ENCODE data around the genes EPOR, ZNF433 and ZNF709.

GRCh38 chr19:10800502-10800871, 35.5 kb downstream of the TMED1 start:
- RRBS, 2 experiments: 87% methylated on average over 1 of the region's 9 CpGs; no CpG with 5 or more reads in 1 of the 2 experiments

DNA sequence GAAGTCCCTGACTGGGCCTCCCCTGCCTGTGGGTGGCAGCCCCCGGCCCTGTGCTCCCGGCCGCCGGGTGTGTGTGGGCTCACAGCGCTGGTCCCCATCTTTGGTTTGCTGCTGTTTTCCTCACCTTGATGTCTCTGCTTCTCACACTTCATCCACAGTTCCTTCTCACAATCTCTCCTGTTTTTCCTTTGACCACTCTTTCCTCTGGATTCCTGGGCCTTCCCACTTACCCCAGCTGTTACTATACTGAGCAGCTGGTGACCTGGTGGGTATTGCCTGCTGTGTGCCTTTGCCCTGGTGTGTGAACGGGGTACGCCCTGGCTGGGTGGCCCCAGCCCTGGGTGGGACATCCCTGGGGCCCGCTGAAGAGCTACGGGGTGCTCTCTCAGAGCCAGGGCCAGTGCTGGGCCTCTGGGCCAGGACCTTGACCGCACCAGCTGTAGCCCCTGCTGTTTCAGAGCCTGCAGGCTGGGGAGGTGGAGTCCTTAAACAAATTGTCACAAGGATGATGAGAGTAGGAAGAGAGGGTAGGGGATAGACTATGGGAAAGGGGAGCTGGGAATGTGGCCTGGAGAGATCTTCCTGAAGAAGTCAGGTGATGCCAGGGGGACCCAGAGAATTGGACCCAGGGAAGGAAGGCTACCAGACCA, 32.5 kb downstream of the TMED1 start:
- RRBS, 2 experiments: no CpG with 5 or more reads among the region's 10 CpGs

DNA sequence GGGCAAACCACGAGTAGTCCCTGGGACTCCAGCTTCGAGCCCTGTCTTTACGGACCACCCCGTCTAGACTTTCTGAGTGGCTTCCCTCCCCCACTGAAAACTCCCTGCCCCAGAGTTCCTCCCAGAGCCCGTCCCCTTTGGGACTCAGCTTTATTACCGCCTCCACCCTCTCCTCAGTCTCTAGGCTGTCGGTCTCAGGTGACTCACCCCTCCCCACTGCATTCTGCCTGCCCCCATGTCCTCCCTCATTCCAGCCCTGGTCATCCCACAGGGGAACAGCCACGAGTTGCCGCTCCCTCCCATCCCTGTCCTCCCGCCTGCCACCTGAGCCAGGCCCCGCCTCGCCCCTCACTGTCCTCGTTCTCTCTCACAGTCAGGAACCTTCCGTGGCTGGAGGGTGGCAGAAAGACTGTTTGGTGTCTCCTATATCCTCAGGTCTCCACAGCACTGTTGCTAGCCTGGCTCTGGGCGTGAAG, 57.3 kb downstream of the SMARCA4 start:
- RRBS, 2 experiments: no CpG with 5 or more reads among the region's 15 CpGs

DNA sequence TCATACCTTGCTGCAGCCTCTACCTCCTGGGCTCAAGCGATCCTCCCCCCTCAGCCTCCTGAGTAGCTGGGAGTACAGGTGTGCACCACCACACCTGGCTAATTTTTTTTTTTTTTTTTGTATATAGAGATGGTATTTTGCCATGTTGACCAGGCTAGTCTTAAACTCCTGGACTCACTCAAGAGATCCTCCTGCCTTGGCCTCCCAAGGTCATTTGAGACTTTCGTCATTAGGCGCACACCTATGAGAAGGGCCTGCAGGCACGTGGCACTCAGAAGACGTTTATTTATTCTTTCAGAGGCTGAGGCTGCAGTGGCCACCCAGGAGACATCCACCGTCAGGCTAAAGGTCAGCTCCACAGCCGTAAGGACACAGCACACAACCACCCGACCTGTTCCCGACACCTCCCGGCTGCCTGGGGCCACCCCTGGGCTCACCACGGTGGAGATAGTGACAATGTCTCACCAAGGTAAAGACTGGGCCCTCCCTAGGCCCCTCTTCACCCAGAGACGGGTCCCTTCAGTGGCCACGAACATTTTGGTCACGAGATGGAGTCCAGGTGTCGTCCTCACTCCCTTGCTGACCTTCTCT, 32.6 kb downstream of the SPC24 start:
- RRBS, 2 experiments: no CpG with 5 or more reads among the region's 15 CpGs

GRCh38 chr19:11130944-11132113, 24.3 kb downstream of the SPC24 start:
- RRBS, 2 experiments: no CpG with 5 or more reads among the region's 30 CpGs

- RRBS, 2 experiments: no CpG with 5 or more reads among the region's 13 CpGs
Observed at GRCh38 chr19:11159633-11160411, 4.2 kb upstream of the SPC24 start.

GRCh38 chr19:11168408-11169058, 13.0 kb upstream of the SPC24 start:
- RRBS, 2 experiments: no CpG with 5 or more reads among the region's 12 CpGs

DNA sequence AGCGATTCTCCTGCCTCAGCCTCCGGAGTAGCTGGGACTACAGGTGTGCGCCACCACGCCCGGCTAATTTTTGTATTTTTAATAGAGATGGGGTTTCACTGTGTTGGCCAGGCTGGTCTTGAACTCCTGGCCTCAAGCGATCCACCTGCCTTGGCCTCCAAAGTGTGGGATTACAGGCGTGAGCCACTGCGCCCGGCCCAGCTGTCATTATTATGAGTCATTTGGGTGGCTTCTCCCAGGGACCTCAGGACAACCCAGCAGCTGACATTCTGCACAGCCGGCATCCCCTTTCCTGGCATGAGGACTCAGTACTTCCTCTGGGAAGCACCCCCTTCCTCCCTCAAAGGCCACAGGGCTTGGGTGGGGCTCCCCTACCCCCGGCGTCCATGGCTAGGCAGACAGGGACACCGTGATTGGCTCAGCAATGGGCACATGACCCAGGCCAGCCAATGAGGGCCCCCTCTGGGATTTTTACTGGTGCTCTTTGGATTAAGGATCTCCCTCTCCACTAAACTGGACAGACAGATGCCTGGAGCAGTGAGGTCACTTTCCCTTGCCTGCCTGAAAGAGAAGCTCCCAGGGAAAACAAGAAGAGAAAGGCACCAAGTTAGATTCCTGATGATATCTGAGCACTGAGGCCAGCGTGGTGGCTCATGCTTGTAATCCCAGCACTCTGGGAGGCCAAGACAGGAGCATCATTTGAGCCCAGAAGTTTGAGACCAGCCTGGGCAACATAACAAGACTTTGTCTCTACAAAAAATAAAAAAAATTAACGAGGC, 6.0 kb downstream of the KANK2 start:
- RRBS, 2 experiments: 36 to 56% methylated on average over 3 of the region's 15 CpGs

- RRBS, 2 experiments: no CpG with 5 or more reads among the region's 16 CpGs
Observed at GRCh38 chr19:11215579-11215994, 18.2 kb upstream of the KANK2 start.

GRCh38 chr19:11293568-11294212, 2.3 kb upstream of the TSPAN16 start:
- RRBS, 2 experiments: 0 to 5% methylated on average over 2 to 3 of the region's 41 CpGs

DNA sequence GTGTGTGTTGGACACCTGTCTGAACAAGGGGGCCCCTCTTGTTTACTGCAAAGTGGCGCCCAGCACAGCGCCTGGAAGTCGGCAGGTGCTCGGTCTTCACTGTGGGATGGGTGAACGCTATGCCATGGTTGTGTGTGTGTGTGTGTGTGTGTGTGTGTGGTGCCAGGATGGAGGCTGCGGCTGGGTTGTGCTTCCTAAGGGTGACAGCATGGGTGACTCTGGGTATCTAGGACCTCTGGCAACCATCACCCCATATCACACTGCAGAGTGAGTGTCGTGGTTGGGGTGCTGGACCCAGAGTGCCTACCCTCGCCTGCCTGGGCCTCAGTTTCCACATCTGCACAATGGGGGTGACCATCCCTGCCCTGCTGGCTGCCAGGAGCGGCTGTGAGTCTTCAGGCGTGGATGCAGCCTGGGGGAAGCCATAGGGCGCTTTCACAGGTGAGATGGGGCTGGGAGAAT, 1.3 kb downstream of the PLPPR2 start:
- RRBS, 2 experiments: no CpG with 5 or more reads among the region's 11 CpGs

GRCh38 chr19:11378161-11378619, 3.7 kb downstream of the SWSAP1 start:
- RRBS, 2 experiments: 33 to 41% methylated on average over 2 of the region's 8 CpGs

DNA sequence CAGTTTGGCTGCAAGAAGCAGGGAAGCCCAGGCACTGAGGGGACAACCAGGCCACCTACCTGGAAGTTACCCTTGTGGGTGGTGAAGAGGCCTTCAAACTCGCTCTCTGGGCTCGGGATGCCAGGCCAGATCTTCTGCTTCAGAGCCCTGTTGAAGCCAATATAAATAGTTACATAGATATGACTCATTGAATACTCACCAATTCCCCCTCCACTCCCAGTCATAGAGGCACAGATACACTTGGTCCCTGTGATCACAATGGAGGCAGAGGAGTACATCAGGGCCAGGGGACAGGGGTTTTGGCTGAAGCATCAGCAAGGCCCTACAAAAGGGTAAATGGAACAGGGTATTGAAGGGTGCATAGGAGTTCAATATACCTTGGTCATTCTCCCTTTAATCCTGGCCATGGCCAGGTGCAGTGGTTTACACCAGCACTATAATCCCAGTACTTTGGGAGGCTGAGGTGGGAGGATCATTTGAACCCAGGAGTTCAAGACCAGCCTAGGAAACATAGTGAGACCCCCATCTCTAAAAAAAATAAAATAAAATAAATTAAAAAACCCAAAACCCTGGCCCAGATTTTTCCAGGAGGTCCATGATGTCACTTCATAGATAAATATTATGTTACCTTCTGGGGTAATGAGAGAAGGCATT, 4.3 kb downstream of the SWSAP1 start:
- RRBS, 2 experiments: no CpG with 5 or more reads among the region's 2 CpGs

DNA sequence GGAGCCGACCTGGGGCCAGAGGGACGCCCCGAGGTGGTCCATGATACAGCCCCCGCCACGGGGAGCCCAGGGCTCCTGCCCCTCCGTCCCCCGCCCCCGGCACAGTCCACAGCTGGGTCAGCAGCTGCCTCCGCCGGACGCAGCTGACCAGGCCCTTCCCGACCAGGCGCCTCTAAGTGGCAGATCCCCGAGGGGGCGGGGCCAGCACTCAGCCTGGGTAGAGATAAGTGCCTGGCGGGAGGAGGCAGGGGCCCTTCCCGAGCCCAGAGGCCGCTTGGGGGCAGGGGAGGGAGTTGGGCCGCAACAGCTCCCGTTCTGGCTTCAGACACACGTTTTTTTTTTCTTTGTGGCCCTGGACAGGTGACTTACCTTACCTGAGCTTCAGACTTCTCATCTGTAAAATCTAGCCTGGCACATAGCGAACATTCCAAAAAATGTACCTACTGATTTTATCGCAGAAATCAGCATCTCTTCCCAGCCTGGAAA, at the start of gene EPOR:
TSS of gene EPOR (minus strand) at position 149 of the 486 bp plus-strand sequence.
- RRBS, 2 experiments: no CpG with 5 or more reads among the region's 23 CpGs

- RRBS, 2 experiments: no CpG with 5 or more reads among the region's 8 CpGs
Observed at GRCh38 chr19:11387277-11387714, 3.2 kb upstream of the EPOR start.

DNA sequence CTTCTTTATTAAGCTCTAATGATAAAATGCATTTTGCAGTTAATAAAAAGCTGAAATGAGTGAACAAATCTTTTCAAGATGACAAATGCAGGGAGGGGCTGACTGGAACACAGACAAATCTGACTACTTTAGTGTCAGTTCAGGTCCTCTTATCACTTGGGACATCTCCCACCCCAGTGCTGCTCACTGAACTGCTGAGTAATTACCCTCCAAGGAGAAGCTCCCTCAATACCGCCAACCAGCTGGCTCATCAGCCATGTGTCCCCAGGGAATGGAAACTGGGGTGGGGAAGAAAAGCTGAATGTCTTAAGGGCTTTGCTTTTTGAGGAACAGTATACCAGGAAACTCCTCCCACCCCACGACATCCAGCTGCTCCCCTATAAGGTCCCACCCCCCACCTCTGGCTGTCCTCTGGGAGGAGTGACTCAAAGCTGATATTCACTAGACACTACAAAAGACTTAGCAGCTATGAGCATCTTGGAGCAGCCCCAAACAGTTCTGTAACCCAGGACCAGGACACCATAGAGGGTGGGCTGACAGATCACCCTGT, 2.0 kb downstream of the ZNF823 start:
- RRBS, 2 experiments: no CpG with 5 or more reads among the region's 2 CpGs

- RRBS, 2 experiments: 1% methylated on average over 19 of the region's 75 CpGs
Observed at GRCh38 chr19:12034879-12036194, at the start of gene ZNF433. Gene ZNF433, minus strand, starts transcription at chr19:12035679.

GRCh38 chr19:12373627-12373874, 8.1 kb upstream of the ZNF442 start:
- RRBS, 2 experiments: no CpG with 5 or more reads among the region's 3 CpGs

DNA sequence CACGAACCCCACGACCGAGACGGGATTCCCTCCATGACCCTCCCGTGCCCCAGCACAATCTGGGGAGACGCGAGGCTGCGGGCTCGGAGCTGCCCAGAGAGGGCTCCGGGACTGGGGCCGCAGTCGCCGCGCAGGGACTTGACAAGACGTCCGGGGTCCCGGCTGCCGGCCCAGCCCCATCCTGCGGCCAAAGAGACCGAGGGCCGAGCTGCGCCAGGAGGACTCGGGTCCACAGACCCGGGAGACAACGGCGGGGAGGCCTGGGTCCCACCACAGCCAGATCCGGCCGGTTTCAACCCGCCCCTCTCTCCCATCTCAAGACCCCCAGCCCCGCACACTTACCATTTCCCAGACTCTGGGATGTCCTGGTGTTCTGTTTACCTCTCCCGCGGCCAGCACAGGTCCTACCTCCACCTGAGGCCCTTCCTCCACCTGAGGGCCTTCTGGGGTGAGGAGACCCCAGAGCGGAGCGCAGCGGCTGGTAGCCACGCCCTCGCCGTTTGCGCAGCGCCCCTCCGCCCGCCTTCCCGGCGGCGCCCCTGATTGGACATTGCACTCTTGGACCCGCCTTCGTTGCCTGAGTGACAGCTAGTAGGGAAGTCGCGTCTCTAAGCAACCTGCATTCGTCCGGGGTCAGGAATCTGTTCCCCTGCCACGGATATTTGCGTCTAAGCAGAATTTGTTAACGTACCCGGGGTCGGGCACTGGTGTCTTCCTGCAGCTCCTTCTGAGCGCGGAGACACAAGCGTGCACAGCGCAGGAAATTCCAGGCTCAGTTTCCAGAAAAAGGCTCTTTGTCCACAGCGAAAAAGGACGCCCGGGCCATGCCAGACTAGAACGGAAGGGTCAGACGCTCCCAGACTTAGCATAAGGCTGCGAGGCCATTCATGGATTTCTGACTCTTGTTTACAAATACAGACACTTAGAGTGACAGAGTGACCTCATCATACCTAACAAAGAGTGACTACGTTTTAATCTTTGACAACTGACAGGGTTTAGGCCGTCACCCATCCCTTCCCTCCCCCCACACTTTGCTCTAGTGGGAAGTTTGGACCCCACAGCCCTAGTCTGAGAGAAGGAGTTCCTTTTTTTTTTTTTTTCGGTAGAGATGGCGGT, at the start of gene ZNF709:
TSS of gene ZNF709 (minus strand) at position 504 of the 1,116 bp plus-strand sequence.
- RRBS, 2 experiments: 1 to 3% methylated on average over 21 to 24 of the region's 70 CpGs

DNA sequence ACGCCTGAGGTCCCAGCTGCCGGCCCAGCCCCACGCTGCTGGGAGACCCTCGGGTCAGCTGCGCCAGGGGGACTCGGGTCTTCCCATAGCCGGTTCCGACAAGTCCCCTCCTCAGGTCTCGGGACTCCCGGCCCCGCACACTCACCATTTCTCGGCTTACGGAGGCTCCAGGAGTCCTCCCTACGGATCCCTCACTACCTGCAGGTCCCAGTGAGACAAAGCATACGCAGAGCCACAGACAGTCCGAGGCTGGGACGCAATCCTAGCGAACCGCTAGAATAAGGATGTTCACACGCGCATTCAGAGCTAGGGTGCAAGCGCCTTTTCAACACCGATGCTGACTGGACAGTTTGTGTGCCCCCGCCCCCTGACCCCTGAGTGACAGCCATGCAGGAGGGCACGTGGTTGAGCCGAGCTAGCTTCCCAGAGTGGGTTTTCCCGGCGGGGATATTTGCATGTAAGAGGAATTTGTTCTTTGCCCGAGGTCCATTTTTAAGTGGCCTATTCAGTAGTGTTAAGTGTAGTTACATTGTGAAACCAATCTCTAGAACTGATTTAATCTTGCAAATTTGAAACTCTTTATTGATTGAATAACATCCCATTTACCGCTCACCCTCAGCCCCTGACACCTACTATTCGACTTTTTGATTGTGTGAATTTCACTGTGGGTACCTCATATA, 13.5 kb downstream of the ZNF490 start:
- RRBS, 2 experiments: 57 to 58% methylated on average over 7 of the region's 31 CpGs

Data from bronchial epithelial cell (primary cell).